Bronchial epithelial cell (primary cell): Measurements from ENCODE around the genes CRLF1, BORCS8 and HAPLN4.

- RRBS, 2 experiments, result 81 to 84% methylated on average over 8 of the region's 17 CpGs
Measured at GRCh38 chr19:18469188-18469628, 31.3 kb upstream of the ISYNA1 start.

- RRBS, 2 experiments, result no CpG with 5 or more reads among the region's 6 CpGs
Measured at GRCh38 chr19:18472639-18473148, 34.8 kb upstream of the ISYNA1 start.

DNA sequence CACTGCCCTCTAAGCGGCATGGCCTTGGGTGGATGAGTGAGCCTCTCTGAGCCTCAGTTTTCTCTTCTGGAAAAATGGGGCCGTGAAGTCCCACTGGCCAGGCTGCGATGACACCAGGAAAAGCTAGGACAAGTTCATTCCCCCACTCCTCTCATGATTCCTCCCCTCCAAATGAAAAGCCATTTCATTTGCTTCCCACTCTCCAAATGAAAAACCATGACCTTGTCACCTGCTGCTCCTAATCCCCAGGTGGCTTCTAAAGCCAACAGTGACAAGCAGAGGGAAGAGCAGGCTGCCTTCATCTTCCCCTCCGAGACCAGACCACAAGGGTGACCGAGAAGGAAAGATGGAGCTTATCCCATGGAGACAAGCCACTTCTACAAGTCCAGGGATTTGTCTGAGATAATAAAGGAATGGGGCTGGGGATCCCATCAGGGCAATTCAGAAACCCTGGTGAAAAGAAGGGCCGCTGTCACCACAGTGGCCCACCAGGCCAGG, 29.0 kb downstream of the ELL start:
- RRBS, 2 experiments, result no CpG with 5 or more reads among the region's 6 CpGs

- RRBS, 2 experiments, result no CpG with 5 or more reads among the region's 24 CpGs
Measured at GRCh38 chr19:18502207-18503352, 19.3 kb downstream of the ELL start.

GRCh38 chr19:18606410-18607553, at the start of gene CRLF1:
TSS of gene CRLF1 (minus strand) at chr19:18606799.
- RRBS, 2 experiments, result 1 to 2% methylated on average over 65 of the region's 129 CpGs

DNA sequence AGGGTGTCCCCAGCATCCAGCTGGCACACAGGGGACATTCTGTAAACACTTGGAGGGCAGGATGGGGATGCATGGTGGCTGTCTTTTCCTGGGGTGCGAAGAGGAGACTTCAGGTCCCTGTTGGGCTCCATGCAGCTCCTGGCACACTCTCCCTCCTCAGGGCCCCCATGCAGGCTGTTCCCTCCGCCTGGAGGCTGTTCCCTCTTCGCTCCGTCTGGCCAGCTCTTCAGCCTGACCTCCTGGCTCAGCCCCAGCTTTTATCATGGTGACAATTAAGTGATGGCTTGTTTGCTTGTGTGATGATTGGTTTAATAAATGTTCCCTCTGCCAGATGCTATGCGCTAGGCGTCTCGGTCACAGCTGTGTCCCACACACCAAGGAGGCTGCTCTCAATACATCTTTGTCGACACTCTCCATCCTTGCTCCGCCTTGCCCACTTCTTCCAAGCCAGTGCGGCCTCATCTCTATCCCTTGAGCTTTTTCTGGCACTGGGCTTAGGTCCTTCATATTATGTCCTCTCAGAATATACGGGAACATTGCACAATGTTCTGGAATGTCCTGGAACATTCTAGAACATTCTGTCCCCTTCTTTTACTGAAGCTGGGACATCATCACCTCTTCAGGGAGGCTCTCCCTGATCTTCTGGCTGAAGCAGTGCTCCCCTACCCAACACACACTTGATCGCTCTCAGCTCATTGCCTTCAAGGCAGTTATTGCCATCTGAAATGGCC, 7.2 kb upstream of the KLHL26 start:
- RRBS, 2 experiments, result no CpG with 5 or more reads among the region's 12 CpGs

DNA sequence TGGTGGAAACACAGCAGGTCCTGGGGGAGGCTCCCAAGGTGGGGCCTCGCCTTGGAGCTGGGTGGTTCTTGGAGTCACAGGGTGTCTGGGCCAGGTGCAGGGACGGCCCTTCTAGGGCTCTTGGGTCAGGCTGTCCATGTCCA, 21.6 kb downstream of the COMP start:
- RRBS, 2 experiments, result no CpG with 5 or more reads among the region's 2 CpGs

DNA sequence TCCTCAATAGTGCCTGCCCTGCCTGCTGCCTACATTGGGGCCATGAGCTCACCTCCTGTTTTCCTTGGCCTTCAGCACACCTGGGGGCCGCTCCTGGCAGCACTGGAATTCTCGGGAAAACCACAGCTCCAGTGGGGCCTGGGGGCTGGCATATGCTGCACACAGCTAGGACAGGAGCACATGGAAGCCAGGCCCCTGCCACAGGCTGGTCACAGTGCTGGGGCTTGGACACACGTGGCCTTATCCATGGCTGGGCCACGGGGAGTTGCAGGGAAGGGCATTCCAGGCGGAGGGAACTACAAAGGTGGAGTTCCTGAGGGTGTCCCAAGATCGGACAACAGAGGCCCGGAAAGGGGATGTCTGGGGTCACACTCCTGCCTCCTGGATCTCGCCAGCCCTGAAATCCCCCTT, 2.5 kb upstream of the COMP start:
- RRBS, 2 experiments, result no CpG with 5 or more reads among the region's 8 CpGs

DNA sequence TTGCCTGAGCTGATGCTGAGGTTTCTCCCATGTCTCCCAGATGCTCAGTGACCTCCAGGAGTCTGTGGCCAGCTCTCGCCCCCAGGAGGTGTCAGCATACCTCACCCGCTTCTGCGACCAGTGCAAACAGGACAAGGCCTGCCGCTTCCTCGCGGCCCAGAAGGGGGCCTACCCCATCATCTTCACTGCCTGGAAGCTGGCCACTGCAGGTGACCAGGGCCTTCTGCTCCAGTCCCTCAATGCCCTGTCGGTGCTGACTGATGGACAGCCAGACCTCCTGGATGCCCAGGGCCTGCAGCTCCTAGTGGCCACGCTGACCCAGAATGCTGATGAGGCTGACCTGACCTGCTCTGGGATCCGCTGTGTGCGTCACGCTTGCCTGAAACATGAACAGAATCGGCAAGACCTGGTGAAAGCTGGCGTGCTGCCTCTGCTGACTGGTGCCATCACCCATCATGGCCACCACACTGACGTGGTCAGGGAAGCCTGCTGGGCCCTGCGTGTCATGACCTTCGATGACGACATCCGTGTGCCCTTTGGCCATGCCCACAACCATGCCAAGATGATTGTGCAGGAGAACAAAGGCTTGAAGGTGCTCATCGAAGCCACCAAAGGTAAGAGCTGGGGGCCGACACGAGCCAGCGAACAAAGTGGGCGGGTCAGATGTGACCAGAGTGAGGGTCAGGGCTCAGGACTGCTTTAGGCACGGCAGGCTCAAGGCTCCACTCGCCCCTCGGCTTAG, 12.0 kb upstream of the SLC25A42 start:
- RRBS, 2 experiments, result no CpG with 5 or more reads among the region's 26 CpGs

GRCh38 chr19:19060047-19060437, 3.8 kb upstream of the SLC25A42 start:
- RRBS, 2 experiments, result no CpG with 5 or more reads among the region's 4 CpGs

- RRBS, 2 experiments, result no CpG with 5 or more reads among the region's 26 CpGs
Measured at GRCh38 chr19:19134364-19135278, 3.7 kb downstream of the TMEM161A start.

- RRBS, 2 experiments, result 2 to 3% methylated on average over 10 to 15 of the region's 50 CpGs
Measured at GRCh38 chr19:19191690-19192398, at the start of gene BORCS8. TSS of gene BORCS8 (minus strand) at chr19:19192152.

GRCh38 chr19:19193781-19194259, 1.8 kb downstream of the RFXANK start:
- RRBS, 2 experiments, result 73 to 88% methylated on average over 2 of the region's 5 CpGs

DNA sequence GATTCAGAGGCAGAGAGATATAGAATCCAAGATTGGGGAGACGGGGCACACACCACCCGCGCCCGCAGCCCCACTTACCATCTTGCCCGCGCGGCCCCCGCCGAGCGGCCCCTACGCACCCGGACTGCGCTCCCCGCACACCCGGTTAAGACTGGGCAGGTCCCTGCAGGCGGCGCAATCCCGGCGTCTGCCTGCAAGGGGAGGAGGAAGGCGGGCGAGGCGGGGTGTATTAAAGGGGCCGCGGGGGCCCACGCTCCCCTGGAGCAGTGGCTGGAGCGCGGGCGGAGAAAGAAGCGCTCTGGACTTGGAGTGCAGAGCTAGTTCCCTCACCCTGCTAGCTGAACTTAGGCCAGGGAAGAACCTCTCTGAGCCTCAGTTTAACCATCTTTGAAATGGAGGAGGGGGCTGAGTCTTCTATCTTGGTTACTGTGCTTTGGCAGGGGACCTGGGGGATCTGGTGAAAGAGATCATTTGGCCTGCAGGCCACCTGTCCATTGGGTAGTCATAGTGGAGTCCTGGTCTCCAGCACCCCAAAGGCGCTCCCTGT, at the start of gene HAPLN4:
Gene HAPLN4, minus strand, starts transcription at position 153 of the 547 bp plus-strand sequence.
- RRBS, 2 experiments, result no CpG with 5 or more reads among the region's 30 CpGs

- RRBS, 2 experiments, result no CpG with 5 or more reads among the region's 12 CpGs
Measured at GRCh38 chr19:19411502-19412179, 6.2 kb downstream of the GATAD2A start.

DNA sequence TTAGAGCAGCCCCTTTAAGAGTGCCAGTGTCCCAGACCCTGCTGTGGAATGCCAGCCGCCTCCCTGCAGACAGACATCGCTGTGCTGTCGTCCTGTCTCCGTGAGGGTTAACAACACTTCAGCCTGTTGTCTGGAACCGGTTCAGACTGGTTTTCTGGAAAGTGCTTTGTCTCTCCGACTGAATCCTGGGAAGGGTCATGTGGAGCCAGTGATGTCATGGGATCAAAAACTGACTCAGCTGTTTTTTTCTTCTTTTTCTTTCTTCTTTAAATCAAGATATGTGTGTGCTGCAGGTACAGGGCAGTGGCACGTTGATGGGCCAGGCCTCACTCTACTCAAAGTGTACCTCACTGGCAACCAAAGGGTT, 51.0 kb downstream of the TSSK6 start:
- RRBS, 2 experiments, result no CpG with 5 or more reads among the region's 7 CpGs

- RRBS, 2 experiments, result no CpG with 5 or more reads among the region's 5 CpGs
Measured at GRCh38 chr19:19467782-19468779, 47.3 kb downstream of the TSSK6 start.

DNA sequence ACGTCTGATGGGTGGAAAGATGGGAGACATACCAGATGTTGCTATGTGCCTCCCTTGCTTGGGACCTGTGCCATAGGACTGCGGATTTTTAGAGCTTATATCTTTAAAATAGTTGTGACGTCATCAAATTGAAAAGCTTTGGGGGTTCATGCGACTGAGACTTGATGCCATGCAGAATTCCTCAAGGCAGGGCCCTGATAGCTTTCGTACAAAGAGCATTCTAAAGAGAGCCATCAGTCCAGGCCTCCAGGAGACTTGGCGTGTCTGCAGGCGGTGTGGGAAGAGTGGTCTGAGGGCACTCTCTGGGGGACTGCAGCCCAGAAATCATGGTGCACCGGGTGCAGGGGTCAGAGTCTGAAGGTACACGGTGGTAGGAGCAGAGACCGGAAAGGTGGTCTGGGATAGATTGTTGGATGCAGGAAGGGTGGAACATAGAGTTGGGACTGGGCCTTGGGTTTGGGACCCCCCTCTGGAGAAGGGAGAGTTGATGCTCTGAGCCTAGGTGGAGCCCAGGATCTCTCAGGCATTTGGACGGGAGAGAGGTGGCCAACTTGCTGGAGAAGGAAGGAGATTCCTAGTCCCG, 38.0 kb downstream of the TSSK6 start:
- RRBS, 2 experiments, result 94% methylated on average over 2 of the region's 12 CpGs; no CpG with 5 or more reads in 1 of the 2 experiments

- RRBS, 2 experiments, result no CpG with 5 or more reads among the region's 22 CpGs
Measured at GRCh38 chr19:19488031-19489016, 27.0 kb downstream of the TSSK6 start.

DNA sequence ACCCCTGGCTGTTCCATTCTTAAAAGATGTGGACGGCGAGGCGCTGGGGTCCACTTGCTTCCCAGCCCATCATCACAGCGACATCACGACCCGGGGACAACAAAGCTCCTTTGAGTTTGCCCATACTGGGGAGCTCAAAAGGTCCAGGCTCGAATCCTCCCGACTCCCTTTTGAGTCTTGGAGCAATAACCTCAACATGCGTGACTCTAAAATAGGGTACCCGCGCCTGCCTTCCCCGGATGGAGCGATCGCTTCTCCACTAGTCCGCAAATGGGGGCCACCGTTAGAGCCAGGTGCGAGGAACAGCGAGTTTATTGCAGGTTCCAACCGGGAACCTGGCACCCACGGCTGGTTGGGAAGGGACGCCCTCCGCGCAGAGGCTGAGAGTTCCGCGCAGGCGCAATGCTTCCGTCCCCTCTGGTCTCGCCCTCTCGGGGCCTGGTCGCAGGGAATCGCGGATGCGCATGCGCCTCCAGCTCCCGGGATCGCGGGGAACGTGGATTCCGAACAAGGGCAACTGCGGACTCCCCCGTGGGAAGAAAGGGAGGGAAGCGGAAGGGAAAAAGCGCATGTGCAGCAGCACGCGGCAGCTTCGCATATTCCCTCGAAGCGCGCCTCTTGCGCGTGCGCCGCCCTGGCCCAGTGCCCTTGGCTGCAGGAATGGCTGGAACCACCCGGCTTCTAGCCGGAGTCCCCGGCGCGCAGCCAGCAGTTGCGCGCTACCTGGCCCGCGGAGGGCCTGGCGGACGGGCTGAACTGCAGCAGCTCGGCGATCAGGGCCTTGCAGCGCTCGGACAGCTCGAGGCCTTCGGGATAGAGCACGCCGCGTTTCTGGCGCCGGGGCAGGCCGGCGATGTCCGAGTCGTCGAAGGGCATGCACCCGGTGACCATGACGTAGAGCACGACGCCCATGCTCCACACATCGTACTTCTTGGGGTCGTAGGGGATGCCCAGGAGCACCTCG, 1.1 kb downstream of the TSSK6 start:
- RRBS, 2 experiments, result 33 to 37% methylated on average over 7 of the region's 87 CpGs